Bronchial epithelial cell (primary cell): ENCODE measurements around a stretch of chr11.

DNA sequence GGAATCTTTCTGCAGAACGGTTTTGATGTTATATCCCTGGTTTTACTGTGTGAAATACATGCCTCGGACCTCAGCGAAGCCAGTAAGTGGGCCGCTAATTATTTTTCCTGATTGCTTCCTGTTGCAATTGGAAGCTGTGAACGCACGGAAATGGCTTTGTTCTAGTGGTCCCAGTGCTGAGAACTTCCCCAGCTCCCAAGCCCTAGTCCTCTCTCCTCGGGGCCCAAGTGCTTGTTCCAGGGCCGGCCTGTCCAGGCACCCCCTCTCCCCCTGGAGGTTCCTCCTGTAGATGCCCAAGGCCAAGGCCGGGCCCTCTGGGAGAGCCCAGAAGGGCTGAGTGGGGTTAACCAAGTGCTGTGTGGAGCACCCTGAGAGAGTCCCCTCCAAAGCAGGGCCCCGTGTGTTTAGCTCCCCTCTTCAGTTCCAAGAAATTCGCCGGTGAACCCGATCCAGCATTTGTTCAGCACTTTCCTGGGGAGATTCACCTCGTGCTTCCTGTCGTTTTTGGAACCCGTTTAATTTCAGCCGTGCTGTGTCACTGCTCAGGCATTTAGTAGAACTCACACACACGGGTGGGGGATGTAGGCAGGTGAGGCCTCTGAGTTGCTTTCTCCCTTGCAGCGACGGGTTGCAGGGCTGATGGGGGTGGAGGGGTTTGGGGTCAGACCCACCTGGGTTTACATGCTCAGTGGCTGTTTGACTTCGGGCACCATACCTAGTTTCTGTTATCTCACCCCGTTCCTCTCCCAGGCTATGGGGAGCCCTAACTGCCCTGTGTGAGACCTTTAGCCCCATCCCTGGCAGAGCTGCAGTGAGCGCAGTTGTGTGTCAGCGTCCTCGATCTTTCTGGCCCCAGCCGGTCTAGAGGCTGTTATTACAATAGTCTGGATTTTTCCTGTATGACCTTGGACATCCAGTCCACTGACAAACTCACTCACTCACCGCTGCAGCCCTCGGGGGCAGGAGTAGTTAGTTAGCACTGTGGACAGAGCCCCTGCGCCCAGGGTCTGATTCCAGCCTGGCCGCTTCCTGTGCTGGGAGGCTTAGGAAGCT, 2.4 kb downstream of the LRP5 start:
- RRBS, 2 experiments, result 3 to 4% methylated on average over 2 of the region's 30 CpGs

DNA sequence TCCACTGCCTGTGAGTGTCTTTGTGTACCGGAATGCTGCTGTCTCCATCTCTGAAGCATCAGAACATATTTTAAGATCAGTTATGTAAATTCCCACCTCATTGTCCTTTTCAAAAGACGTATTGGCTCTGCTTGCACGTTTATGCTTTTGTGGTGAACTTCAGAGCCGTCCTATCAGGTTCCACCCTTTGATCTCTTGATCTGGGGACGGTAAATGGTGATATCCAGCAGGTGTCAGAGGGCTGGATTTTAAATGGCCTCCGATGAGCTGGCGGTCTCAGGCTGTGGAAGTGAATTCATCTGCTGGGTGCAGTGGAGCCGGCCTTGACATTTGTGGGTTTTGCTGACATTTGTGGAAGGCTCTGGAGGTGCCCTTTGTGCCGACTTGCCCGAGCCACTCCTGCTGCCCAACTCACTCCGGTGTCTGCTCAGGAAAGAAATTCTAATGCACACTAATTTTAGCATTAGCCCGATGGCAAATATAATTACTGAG, 8.9 kb downstream of the LRP5 start:
- RRBS, 2 experiments, result 9 to 18% methylated on average over 2 of the region's 12 CpGs

DNA sequence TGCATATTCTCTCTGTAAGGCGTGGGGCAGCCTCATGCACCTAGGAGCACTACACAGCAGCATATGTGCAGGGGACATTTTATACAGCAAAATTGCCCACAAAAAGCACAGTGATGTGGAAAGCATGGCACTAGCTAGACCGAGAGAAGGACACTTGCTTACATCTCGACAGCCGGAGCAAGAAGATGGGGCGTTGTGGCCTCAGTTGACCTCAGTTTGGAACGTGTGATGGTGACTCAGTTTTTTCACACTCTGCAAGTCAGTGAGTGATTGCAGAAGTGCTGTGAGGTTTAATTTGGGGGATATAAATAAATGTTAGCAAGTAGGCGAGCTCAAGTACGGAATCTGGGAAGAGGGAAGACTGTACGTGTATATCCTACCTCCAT, 23.3 kb downstream of the LRP5 start:
- RRBS, 2 experiments, result no CpG with 5 or more reads among the region's 9 CpGs

DNA sequence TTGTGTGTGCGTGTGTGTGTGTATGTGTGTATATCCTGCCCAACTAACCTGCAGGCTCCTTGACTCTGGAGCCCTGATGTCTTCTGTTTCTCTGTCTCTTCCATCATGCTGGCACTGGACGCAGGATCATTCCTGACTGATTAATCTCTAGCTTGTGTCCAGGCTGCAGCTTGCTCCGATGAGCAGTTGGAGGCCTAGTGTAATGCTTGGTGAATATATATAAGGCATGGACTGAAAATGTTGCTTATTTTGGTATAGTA, 25.6 kb downstream of the LRP5 start:
- RRBS, 2 experiments, result no CpG with 5 or more reads among the region's 3 CpGs

GRCh38 chr11:68386179-68386718, 73.9 kb downstream of the LRP5 start:
- RRBS, 2 experiments, result 92 to 97% methylated on average over 10 to 12 of the region's 45 CpGs

DNA sequence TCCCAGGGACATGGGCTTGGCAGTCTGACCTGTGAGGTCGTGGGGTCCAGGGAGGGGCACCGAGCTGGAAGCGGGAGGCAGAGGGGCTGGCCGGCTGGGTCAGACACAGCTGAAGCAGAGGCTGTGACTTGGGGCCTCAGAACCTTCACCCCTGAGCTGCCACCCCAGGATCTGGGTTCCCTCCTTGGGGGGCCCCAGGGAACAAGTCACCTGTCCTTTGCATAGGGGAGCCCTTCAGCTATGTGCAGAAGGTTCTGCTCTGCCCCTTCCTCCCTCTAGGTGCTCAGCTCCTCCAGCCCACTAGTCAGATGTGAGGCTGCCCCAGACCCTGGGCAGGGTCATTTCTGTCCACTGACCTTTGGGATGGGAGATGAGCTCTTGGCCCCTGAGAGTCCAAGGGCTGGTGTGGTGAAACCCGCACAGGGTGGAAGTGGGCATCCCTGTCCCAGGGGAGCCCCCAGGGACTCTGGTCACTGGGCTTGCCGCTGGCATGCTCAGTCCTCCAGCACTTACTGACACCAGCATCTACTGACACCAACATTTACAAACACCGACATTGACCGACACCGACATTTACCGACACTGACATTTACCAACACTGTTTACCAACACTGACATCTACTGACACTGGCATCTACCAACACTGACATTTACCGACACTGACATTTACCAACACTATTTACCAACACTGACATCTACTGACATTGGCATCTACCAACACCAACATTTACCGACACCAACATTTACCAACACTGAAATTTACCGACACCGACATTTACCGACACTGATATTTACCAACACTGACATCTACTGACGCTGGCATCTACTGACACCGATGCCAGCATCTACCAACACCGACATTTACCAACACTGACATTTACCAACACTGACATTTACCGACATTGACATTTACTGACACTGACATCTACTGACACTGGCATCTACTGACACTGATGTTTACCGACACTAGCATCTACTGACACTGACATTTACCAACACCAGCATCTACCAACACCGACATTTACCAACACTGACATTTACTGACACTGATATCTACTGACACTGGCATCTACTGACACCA, 71.8 kb upstream of the PPP6R3 start:
- RRBS, 2 experiments, result no CpG with 5 or more reads among the region's 21 CpGs

- RRBS, 2 experiments, result no CpG with 5 or more reads among the region's 15 CpGs
Observed at GRCh38 chr11:68447591-68448018, 12.9 kb upstream of the PPP6R3 start.

GRCh38 chr11:68552108-68552564, 91.6 kb downstream of the PPP6R3 start:
- RRBS, 2 experiments, result no CpG with 5 or more reads among the region's 3 CpGs

GRCh38 chr11:68591338-68591777, 93.0 kb upstream of the GAL start:
- RRBS, 2 experiments, result no CpG with 5 or more reads among the region's 3 CpGs

DNA sequence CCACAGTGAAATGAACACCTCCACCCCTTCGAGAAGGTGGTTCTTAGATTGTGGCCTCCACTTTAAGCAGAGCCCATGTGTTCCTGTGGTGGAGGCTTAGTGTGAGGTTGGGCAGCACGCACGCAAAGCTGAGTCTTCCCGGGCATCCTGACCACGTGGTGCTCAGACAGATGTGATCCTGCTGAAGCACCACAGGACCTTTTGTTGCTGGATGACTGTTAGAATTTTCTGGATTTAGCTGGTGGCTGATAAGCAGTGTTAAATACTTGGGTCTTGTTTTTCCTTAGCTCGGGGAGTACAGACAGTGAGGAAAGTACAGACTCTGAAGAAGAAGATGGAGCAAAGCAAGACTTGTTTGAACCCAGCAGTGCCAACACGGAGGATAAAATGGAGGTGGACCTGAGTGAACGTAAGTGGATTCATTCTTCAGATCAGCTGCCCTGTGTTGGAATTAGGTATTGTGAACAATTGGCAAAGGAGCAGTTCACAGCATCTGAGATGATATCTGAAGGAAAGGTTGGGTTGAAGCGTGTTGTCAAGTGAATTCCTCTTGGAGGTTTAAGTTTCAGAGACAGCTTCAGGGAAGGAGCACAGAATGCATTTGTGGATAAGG, 88.4 kb upstream of the GAL start:
- RRBS, 2 experiments, result no CpG with 5 or more reads among the region's 9 CpGs

DNA sequence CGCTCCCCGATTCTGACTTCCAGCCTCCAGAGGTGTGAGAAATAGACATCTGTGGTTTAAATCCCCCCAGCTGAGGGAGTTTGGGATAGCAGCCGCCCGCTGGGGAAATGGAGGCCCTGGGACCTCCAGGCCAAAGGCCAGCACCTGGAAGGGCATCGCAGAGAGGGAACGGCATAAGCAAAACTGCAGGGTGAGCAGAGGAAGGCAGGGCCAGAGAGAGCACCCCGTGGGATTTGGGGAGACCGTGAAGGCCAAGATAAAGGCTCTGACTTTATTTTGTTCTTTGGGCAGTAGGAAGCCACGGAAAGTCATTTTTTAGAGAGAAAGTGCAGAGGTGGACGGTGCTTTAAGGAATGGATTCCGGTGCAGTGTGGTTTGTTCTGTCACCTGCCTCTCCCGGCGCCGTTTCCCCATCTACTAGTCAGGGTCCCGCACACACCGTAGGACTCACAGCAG, 23.8 kb upstream of the GAL start:
- RRBS, 2 experiments, result 100% methylated on average over 1 of the region's 16 CpGs; no CpG with 5 or more reads in 1 of the 2 experiments

GRCh38 chr11:68807404-68807748, 34.3 kb downstream of the CPT1A start:
- RRBS, 2 experiments, result 97% methylated on average over 3 of the region's 16 CpGs

- RRBS, 2 experiments, result no CpG with 5 or more reads among the region's 21 CpGs
Observed at GRCh38 chr11:68845225-68846031, 3.7 kb upstream of the CPT1A start.

DNA sequence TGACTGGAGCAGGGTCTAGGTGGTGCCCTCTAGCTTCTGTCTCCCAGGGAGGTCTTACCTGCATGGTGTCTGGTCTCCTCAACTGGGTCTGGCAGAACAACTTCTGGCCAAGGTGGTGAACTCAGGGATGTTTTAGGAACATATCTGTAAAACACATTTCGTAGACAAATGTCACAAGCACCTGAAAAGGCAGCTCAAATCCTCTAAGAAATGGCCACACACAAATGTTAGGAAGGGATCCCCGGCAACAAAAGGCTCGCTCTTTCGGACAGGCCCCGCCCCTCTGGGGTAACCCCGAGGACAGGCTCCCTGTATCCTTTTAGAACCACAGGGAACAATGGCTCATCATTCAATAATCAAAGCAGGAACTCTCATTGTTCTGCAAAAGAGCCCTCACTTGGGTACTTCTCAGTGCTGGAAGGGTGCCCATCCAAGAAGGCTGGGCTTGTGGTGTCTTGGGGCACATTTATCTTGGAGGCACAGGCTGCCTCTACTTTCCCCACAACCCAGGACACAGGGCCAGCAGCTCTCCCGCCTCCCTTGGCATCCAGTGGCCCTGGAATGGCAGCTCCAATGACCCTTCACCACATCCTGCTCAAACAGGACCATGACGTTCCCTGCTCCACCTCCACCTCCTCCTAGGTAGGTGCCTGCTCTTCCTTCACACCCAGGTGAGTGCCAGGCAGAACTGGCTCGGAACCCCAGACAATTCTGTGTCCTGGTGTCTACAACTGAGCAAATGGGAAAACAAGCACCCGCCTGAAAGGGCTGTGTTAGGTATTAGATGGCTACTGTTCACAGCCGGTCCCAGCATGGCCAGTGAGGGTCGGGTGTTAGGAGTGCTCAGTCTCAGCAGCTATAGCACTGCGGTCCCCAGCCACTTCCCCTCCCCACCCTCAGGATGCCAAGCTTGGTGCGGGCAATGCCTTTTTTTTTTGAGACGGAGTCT, 5.5 kb downstream of the MRPL21 start:
- RRBS, 2 experiments, result no CpG with 5 or more reads among the region's 15 CpGs

DNA sequence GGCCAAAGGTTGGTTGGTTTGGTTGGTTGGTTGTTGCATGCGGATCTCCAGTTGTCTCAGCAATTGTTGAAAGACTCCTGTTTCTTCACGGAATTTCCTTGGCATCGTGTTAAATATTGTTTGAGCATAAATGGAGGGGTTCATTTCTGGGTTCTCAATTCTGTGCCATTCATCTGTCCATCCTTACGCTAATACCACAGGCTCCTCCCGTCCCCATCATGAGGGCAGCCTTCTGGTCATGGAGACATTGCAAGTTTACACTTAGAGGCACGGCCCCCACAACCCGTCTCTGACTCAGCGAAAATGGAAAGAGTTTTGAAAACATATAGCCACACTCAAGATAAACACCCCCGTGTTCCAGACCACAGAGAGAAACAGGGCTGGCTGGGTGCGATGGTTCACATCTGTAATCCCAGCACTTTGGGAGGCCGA, 35.0 kb downstream of the MRGPRD start:
- RRBS, 2 experiments, result no CpG with 5 or more reads among the region's 11 CpGs

DNA sequence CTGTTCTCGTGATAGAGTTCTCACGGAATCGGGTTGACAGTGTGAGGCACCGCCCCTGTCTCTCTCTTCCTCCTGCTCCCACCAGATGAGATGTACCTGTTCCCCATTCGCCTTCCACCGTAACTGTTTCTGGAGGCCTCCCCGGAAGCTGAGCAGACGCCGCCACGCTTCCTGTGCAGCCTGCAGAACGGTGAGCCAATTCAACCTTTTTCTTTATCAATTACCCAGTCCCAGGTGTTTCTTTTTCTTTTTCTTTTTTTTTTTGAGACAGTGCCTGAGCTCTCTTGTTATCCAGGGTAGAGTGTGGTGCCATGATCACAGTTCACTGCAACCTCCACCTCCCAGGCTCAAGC, 17.9 kb downstream of the MRGPRD start:
- RRBS, 2 experiments, result no CpG with 5 or more reads among the region's 11 CpGs

- RRBS, 2 experiments, result no CpG with 5 or more reads among the region's 11 CpGs
Observed at GRCh38 chr11:69001940-69002643, 11.0 kb downstream of the MRGPRF start.

GRCh38 chr11:69035974-69036311, 12.8 kb upstream of the TPCN2 start:
- RRBS, 2 experiments, result no CpG with 5 or more reads among the region's 8 CpGs

DNA sequence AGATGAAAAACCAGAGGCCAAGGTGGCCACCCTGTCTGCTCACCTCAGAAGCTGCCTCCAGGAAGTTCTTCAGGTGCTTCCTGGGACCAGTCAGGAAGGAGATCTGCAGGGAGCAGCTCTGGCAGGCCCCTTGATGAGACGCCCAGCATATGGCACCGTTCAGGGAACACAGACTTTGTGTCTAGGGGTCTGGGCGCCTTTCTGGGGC, 1.3 kb downstream of the TPCN2 start:
- RRBS, 2 experiments, result no CpG with 5 or more reads among the region's 3 CpGs

DNA sequence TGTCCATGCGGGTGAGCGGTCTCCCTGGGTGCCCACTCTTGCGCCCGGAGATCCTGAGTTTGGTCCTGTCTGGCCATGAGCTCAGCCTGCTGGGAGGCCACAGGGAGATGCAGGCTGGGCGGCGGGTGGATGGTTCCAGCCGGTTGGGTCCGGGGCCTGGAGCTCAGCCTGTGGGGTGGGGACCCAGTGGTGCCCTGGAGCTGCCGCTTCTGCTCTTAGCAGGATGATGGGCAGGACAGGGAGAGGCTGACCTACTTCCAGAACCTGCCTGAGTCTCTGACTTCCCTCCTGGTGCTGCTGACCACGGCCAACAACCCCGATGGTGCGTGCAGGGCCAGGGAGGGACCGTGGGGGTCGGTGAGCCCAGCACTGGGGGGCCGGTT, 18.5 kb downstream of the TPCN2 start:
- RRBS, 2 experiments, result 92 to 95% methylated on average over 6 to 7 of the region's 15 CpGs